Airway epithelial cell (primary cell): ENCODE measurements around a stretch of chr14.

DNA sequence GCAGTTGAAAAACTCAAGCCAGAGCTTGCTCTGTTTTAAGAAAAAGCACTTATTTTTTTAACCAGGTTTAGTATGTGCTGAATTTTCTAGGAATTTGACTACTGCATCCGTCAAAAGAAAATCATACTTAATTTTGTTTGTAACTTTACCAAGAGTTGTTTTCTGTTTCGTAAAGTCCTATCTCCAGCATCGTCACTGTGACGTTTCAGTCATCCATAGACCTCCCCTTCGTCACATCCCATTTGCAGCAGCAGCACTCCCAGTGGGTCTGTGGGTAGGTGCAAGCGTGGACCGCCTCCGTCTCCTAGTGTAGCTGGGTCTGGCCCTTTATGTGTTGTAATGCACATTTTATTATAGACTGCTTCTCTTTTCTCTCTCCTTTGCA, 41.0 kb downstream of the EVL start:
- RAMPAGE, long total RNA = no peak

GRCh38 chr14:100140359-100141403, 18.8 kb downstream of the DEGS2 start:
- RAMPAGE, long total RNA = no peak

- RAMPAGE, long total RNA = no peak
Observed at GRCh38 chr14:100187414-100187991, 28.1 kb upstream of the DEGS2 start.

DNA sequence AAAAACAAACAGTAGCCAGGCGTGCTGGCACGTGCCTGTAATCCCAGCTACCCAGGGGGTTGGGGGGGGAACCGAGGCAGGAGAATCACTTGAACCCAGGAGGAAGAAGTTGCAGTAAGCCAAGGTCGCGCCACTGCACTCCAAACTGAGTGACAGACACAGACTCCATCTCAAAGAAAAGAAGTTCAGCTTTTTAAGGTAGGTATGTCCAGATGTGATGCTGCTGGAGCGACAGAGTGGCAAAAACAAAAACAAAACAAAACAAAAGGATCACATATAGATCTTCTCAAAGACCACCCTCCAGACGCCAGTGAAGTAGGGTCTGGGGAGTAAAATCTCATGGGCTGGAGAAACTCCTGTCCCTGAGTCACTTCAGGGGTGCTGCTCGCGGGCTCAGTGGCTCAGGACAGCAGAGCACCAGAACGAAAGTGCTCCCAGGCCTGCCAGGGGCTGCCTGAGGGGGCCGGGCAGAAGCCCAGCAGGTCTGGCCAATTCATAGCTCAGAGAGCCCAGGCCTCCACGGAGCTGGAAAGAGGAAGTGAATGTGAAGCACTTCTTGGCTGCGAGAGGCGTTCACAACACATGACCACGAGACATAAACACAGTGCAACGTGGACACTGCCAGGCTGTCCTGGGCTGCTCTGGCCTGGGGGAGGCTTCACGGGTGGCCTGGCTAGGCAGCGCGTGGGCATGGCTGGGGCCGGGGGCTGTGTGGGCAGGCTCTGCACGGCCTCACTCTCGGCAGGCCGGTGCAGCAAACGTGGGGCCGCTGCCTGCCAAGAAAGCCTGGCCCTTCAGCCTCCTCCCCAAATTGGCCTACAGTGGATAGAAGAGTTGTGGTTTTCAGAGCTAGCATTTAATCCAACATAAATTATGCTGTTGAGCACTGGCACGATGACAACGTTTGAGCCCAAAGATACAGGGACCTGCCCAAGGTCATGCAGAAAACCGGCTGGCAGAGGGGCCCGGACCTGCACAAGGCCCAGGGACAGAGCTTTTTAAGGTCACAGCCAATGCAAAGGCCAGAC, 9.0 kb downstream of the SLC25A29 start:
- RAMPAGE, long total RNA = no peak

- RAMPAGE, long total RNA = no peak
Observed at GRCh38 chr14:100305205-100306183, 750 bp downstream of the SLC25A29 start.

DNA sequence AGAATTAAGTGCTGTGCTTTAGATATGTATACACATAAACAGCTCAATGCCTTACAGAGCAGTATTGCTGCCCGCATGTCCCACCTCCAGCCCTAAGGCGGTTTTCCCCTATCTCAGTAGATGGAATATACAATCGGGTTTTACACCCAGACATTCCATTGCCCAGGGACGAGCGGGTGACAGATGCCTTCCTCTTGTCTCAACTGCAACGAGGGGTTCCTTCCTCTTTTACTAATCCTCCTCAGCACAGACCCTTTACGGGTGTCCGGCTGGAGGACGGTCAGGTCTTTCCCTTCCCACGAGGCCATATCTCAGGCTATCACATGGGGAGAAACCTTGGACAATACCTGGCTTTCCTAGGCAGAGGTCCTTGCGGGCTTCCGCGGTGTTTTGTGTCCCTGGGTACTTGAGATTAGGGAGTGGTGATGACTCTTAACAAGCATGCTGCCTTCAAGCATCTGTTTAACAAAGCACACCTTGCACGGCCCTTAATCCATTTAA, 5.9 kb upstream of the SLC25A29 start:
- RAMPAGE, long total RNA = no peak

DNA sequence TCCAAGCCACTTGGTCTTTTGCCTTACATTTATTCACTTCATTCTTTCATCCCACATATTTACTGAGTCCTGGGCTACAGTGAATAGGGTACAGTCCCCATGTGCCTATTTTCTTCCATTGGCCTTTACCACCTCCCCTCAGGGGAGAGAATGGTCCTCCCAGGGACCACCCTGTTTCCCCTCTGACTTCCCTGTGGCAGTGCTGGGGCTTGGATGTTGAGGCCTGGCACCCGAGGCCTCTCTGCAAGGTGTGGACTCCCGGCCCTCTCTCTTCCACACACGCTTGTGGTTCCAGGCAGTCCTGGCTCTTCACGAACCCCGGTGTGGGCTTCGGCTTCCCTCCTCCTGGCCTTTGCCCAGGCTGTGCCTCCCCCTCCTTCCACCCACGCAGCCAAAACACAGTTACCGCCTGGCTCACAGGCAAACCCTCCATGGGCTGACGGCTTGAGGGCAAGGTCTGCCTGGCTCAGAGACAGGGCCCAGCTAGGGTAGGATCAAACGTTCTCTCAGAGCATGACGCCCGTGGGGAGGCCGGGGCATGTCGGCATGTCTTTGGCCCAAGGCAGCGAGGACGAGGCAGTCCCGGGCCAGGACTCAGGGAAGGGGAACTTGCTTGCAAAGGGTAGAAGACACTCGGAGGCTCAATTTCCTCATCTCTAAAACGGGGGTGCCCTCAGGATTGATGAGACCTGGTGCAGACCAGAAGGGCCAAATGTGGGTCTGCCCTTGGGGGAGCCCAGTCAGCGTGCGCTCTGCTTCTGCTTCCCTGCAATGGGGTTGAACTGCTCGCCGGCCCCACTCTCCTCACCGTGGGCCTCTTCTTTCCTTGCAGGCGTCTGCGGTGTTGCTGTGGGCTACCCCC, 2.0 kb downstream of the SLC25A47 start:
- RAMPAGE, long total RNA = no peak

- RAMPAGE, long total RNA = no peak
Observed at GRCh38 chr14:100434246-100434655, 58.0 kb downstream of the WDR25 start.

- RAMPAGE, long total RNA = no peak
Observed at GRCh38 chr14:100471777-100472322, 95.6 kb downstream of the WDR25 start.

GRCh38 chr14:100486340-100486656, 100.9 kb downstream of the BEGAIN start:
- RAMPAGE, long total RNA = no peak

DNA sequence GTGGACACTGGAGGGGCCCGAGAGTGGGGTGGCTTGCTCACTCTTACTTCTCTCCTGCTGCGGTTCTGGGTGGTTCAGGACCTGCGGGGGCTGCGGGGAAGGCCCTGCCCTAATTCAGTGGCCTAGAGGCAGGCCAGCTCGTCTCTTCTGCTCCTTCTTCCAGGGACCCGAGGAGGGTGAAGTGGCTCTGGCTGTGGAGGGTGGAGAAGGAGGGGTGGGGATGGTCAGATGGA, 87.1 kb downstream of the BEGAIN start:
- RAMPAGE, long total RNA = no peak

GRCh38 chr14:100558130-100559020, 28.8 kb downstream of the BEGAIN start:
- RAMPAGE, long total RNA = no peak

DNA sequence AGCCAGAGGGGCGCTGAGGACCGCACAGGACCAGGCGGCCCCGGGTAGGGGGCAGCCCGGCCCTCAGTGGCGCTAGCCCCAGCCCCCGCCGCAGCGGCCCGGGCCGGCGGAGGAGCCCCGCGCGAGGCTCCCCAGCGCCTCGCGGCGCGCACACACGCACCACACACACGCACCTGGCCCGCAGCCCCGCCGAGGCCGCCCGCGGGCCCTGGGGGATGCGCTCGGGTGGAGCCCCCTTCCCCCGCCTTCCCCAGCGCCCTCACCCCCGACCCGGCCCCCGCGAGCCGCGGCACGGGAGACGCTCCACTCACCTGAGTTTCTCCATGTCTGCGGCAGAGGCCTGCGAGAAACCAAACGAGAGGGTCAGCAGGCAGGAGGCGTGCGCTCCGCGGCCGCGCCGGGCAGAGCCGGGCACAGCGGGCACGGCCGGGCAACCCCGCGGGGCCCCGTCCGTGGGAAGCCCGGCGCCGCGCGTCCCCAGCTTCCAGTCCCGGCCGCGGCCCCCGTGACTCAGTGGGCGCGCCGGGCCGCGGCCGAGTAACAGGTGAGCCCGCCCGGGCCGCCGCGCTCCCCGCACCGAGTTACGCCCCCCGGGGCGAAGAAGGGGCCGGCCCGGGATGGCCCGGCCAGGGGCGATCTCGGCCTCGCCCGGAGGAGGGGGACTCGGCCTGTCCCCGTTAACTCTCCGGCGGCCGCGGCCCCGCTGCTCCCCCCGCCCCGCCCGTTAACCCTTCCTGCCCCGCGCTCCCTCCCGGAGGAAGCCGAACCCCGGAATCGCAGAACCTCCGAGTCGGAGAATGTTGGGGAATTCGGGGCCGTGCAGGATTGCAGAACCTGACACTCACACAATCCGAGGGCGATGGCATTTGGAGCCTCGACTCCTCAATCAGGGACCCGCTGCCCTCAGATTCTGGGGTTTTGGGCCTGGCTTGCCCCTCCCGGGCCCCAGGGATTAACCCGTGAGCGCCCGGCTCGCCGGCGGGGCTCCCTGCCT, 19.3 kb downstream of the BEGAIN start:
- RAMPAGE, long total RNA = no peak

- RAMPAGE, long total RNA = no peak
Observed at GRCh38 chr14:100664168-100664745, 62.4 kb upstream of the DLK1 start.

GRCh38 chr14:100935865-100936204, 32.3 kb upstream of the RTL1 start:
- RAMPAGE, long total RNA = no peak

GRCh38 chr14:100971963-100972229, 68.4 kb upstream of the RTL1 start:
- RAMPAGE, long total RNA = no peak

- RAMPAGE, long total RNA = no peak
Observed at GRCh38 chr14:101476350-101476887, 285.1 kb upstream of the PPP2R5C start.

- RAMPAGE, long total RNA = no peak
Observed at GRCh38 chr14:101731020-101732165, 30.1 kb upstream of the PPP2R5C start.

DNA sequence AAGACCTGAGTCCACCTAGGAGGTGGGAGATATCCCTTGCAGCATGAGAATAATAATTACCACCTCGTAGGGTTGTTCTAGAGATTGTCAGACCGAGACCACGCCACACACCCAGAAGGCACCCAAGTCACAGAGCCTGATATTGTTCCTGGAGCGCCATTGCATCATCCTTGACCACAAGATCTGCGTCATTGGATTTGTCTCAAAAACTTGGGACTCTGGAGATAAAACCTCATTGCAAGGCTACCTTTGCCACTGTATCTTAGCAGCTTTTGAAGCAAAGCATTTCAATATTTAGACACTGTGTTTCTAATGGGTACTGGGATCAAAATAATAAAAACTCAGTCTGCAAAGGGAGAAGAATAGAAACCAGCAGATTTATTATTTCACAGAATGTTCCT, 29.3 kb upstream of the PPP2R5C start:
- RAMPAGE, long total RNA = no peak

GRCh38 chr14:101762648-101763106, 1.2 kb downstream of the PPP2R5C start:
- RAMPAGE, long total RNA = no peak